IMR-90 (cell line): ENCODE results near the gene CWC27.

GRCh38 chr5:61599771-61600398, 267.8 kb downstream of the ZSWIM6 start:
- RRBS: no CpG with 5 or more reads among the region's 2 CpGs
CAGE:
- cytosol, long polyA plus RNA: no peak
- long polyA plus RNA: no peak
- nucleus, long polyA plus RNA: no peak

DNA sequence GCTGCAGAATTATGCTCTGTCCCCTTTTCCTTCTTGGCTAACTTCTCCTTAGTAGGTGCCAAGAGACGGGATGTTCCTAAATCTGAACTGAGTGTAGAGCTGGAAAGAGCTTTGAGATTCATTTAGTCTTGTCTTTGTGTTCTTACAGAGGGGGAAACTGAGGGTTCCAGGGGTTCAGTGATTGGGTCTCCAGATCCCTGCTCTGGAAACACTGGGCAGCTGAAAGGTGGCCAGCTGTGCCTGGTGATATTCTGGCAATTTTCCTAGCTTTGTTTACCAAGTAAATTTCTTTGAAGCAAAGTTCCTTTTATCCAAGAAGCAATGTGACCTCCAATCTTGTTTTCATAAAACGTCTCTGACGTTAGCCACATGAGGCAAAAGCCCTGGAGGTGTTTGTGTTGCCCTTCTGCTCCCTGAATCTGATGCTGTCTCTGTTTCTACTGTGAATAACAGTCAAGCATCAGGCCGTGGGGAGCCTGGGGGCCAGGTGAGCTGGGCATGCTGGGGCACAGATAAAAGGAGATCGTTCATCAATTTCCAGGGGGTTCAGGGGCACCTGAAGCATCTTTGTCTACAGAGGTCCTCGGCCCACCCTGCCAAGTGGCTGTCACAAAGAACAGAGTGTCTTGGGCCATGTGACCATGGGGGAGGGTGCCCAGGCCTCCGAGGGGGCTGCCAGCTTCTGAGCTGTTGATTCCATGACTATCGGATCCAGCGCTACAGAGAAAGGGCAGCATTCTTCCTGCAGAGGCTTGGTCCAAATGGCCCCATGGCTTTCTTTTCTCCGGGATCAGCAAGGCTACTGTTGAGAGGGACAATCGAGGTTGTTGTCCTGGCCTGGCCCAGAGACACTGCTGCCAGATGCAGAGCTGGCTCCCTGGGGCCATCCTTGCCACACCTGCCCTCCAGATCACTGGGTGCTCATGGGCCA, 288.9 kb downstream of the ZSWIM6 start:
- RRBS: no CpG with 5 or more reads among the region's 11 CpGs
CAGE:
- cytosol, long polyA plus RNA: no peak
- long polyA plus RNA: no peak
- nucleus, long polyA plus RNA: no peak

- RRBS: no CpG with 5 or more reads among the region's 11 CpGs
CAGE:
- cytosol, long polyA plus RNA: no peak
- long polyA plus RNA: no peak
- nucleus, long polyA plus RNA: no peak
Measured at GRCh38 chr5:62323835-62324883, 18.2 kb downstream of the KIF2A start.

DNA sequence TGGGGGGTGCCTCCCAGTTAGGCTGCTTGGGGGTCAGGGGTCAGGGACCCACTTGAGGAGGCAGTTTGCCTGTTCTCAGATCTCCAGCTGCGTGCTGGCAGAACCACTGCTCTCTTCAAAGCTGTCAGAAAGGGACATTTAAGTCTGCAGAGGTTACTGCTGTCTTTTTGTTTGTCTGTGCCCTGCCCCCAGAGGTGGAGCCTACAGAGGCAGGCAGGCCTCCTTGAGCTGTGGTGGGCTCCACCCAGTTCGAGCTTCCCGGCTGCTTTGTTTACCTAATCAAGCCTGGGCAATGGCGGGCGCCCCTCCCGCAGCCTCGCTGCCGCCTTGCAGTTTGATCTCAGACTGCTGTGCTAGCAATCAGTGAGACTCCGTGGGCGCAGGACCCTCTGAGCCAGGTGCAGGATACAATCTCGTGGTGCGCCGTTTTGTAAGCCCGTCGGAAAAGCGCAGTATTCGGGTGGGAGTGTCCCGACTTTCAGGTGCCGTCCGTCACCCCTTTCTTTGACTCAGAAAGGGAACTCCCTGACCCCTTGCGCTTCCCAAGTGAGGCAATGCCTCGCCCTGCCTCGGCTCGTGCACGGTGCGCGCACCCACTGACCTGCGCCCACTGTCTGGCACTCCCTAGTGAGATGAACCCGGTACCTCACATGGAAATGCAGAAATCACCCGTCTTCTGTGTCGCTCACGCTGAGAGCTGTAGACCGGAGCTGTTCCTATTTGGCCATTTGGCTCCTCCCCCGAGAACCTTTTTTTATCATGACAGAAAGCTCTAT, 225.8 kb downstream of the LRRC70 start:
- RRBS: no CpG with 5 or more reads among the region's 34 CpGs
CAGE:
- cytosol, long polyA plus RNA: no peak
- long polyA plus RNA: no peak
- nucleus, long polyA plus RNA: no peak

- RRBS: no CpG with 5 or more reads among the region's 9 CpGs
CAGE:
- cytosol, long polyA plus RNA: no peak
- long polyA plus RNA: no peak
- nucleus, long polyA plus RNA: no peak
Measured at GRCh38 chr5:64331752-64332307, 166.2 kb downstream of the RNF180 start.

GRCh38 chr5:64507030-64507452, 1.2 kb downstream of the RGS7BP start:
- RRBS: no CpG with 5 or more reads among the region's 19 CpGs
CAGE:
- cytosol, long polyA plus RNA: no peak
- long polyA plus RNA: no peak
- nucleus, long polyA plus RNA: no peak

GRCh38 chr5:64750166-64751484, 17.9 kb downstream of the SREK1IP1 start:
- RRBS: no CpG with 5 or more reads among the region's 2 CpGs
CAGE:
- cytosol, long polyA plus RNA: no peak
- long polyA plus RNA: no peak
- nucleus, long polyA plus RNA: no peak

GRCh38 chr5:64768829-64769449, at the start of gene CWC27:
CWC27 (plus strand) TSS chr5:64768930.
- RRBS: no CpG with 5 or more reads among the region's 21 CpGs
CAGE:
- cytosol, long polyA plus RNA: start-site peak on the plus strand at chr5:64768939-64768963, 156 and 335 reads in 2 replicates
- long polyA plus RNA: start-site peak on the plus strand at chr5:64768923-64768963, 361 and 498 reads in 2 replicates
- nucleus, long polyA plus RNA: start-site peak on the plus strand at chr5:64768923-64768967, 130 and 71 reads in 2 replicates

DNA sequence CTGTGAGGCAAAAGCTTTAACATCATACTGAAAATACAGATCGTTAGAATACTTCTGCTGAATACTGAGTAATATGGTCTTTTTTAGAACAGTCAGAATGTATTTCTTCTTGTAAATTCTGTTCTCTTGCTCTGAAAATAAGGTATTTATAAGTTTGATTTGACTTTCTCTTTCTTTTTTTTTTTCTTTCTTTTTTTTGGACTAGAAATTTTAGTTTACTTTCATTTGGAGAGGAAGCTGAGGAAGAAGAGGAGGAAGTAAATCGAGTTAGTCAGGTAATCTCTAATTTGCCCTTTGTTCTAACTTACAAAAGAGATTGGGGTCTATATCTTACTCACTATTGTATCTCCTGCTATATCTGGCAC, 20.0 kb downstream of the CWC27 start:
- RRBS: no CpG with 5 or more reads among the region's 2 CpGs
CAGE:
- cytosol, long polyA plus RNA: no peak
- long polyA plus RNA: no peak
- nucleus, long polyA plus RNA: no peak

GRCh38 chr5:64804202-64804401, 35.4 kb downstream of the CWC27 start:
- RRBS: no CpG with 5 or more reads among the region's 2 CpGs
CAGE:
- cytosol, long polyA plus RNA: no peak
- long polyA plus RNA: no peak
- nucleus, long polyA plus RNA: no peak

DNA sequence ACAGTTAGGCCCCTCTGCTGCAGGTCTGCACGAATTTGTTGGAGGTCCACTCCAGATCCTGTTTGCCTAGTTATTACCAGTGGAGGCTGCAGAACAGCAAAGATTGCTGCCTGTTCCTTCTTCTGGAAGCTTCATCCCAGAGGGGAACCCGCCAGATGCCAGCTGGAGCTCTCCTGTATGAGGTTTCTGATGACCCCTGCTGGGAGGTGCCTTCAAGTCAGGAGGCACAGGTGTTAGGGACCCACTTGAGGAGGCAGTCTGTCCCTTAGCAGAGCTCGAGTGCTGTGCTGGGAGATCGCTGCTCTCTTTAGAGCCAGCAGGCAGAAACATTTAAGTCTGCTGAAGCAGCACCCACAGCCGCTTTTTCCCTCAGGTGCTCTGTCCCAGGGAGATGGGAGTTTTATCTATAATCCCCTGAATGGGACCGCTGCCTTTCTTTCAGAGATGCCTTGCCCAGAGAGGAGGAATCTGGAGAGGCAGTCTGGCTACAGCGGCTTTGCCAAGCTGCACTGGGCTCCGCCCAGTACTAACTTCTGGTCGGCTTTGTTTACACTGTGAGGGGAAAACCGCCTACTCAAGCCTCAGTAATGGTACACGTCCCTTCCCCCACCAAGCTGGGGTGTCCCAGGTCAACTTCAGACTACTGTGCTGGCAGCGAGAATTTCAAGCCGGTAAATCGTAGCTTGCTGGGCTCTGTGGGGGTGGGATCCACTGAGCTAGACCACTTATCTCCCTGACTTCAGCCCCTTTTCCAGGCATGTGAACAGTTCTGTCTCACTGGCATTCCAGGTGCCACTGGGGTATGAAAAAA, 170.8 kb downstream of the CWC27 start:
- RRBS: no CpG with 5 or more reads among the region's 14 CpGs
CAGE:
- cytosol, long polyA plus RNA: no peak
- long polyA plus RNA: no peak
- nucleus, long polyA plus RNA: no peak

GRCh38 chr5:65722510-65723557, 829 bp downstream of the NLN start:
- RRBS: 3% methylated on average over 3 of the region's 39 CpGs
CAGE:
- cytosol, long polyA plus RNA: no peak
- long polyA plus RNA: no peak
- nucleus, long polyA plus RNA: no peak

- RRBS: no CpG with 5 or more reads among the region's 2 CpGs
CAGE:
- cytosol, long polyA plus RNA: no peak
- long polyA plus RNA: no peak
- nucleus, long polyA plus RNA: no peak
Measured at GRCh38 chr5:65788015-65788530, 66.1 kb downstream of the NLN start.

- RRBS: 1% methylated on average over 64 of the region's 116 CpGs
CAGE:
- cytosol, long polyA plus RNA: no peak
- long polyA plus RNA: no peak
- nucleus, long polyA plus RNA: no peak
Measured at GRCh38 chr5:65925463-65926315, 686 bp upstream of the ERBIN start.

- RRBS: no CpG with 5 or more reads among the region's 3 CpGs
CAGE:
- cytosol, long polyA plus RNA: no peak
- long polyA plus RNA: no peak
- nucleus, long polyA plus RNA: no peak
Measured at GRCh38 chr5:65967092-65967550, 40.7 kb downstream of the ERBIN start.

- RRBS: no CpG with 5 or more reads among the region's 7 CpGs
CAGE:
- cytosol, long polyA plus RNA: no peak
- long polyA plus RNA: no peak
- nucleus, long polyA plus RNA: no peak
Measured at GRCh38 chr5:65970438-65971170, 44.2 kb downstream of the ERBIN start.

- RRBS: no CpG with 5 or more reads among the region's 2 CpGs
CAGE:
- cytosol, long polyA plus RNA: no peak
- long polyA plus RNA: no peak
- nucleus, long polyA plus RNA: no peak
Measured at GRCh38 chr5:66087039-66087606, 57.0 kb upstream of the SREK1 start.

- RRBS: no CpG with 5 or more reads among the region's 1 CpG
CAGE:
- cytosol, long polyA plus RNA: no peak
- long polyA plus RNA: no peak
- nucleus, long polyA plus RNA: no peak
Measured at GRCh38 chr5:66180740-66181106, 36.6 kb downstream of the SREK1 start.

- RRBS: no CpG with 5 or more reads among the region's 5 CpGs
CAGE:
- cytosol, long polyA plus RNA: no peak
- long polyA plus RNA: no peak
- nucleus, long polyA plus RNA: no peak
Measured at GRCh38 chr5:66306933-66307339, 162.8 kb downstream of the SREK1 start.

- RRBS: no CpG with 5 or more reads among the region's 5 CpGs
CAGE:
- cytosol, long polyA plus RNA: no peak
- long polyA plus RNA: no peak
- nucleus, long polyA plus RNA: no peak
Measured at GRCh38 chr5:66960809-66961213, 235.8 kb downstream of the CD180 start.